Ileum (tissue), 1 donor: ENCODE data around the gene TNFRSF6B.

GRCh38 chr20:63642503-63643135 lies 10.6 kb downstream of the STMN3 start:
- PRO-cap: no peak

DNA sequence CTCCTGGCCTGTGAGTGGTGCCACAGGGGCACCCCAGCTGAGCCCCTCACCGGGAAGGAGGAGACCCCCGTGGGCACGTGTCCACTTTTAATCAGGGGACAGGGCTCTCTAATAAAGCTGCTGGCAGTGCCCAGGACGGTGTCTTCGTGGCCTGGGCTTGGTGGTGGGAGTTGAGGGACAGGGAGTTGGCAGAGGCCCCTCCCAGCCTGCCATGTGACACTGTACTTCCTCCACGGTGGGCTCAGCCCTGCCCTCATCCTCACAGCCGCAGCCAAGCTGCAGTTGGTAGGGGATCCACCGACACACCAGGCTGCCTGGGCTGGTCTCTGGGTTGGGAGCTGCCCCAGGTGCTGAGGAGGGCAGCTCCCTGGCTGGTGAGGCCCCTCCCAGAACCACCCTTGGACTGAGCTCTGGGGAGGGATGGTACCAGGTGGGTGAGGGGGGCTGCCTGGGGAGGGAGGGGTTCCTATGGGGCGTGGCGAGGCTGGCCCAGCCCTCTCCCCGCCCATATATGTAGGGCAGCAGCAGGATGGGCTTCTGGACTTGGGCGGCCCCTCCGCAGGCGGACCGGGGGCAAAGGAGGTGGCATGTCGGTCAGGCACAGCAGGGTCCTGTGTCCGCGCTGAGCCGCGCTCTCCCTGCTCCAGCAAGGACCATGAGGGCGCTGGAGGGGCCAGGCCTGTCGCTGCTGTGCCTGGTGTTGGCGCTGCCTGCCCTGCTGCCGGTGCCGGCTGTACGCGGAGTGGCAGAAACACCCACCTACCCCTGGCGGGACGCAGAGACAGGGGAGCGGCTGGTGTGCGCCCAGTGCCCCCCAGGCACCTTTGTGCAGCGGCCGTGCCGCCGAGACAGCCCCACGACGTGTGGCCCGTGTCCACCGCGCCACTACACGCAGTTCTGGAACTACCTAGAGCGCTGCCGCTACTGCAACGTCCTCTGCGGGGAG lies at the start of gene TNFRSF6B:
Gene TNFRSF6B (plus strand): TSS at position 540 of the 946 bp plus-strand sequence.
- PRO-cap: no peak

- PRO-cap: no peak
These were observed 11.3 kb downstream of the SLC2A4RG start for GRCh38 chr20:63750827-63751348.

GRCh38 chr20:63751507-63751761 lies 11.9 kb downstream of the SLC2A4RG start:
- PRO-cap: no peak

GRCh38 chr20:63774308-63774772 lies 34.8 kb downstream of the SLC2A4RG start:
- PRO-cap: no peak

- PRO-cap: no peak
These were observed 35.7 kb downstream of the SLC2A4RG start for GRCh38 chr20:63774875-63776083.

DNA sequence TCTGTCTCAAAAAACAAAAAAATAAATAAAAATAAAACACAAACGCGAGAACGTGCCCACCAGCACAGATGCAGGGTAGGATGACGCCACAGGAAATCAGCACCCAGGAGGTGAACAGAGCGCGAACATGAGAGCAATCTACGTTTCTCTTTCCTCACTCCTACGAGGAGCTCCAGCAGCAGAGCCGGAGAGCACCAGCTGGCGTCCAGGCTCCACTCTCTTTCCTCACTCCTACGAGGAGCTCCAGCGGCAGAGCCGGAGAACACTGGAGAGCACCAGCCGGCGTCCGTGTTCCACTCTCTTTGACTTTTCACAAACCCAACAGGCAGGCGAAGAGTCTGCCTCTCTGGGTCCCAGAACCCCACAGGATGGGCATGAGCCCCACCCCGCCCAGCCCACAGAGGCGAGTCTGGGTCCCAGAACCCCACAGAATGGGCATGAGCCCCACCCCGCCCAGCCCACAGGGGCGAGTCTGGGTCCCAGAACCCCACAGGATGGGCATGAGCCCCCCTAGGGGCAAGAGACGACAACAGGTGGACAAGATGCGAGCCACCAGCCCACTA lies 20.2 kb downstream of the ZBTB46 start:
- PRO-cap: no peak

- PRO-cap: no peak
These were observed 13.5 kb upstream of the ABHD16B start for GRCh38 chr20:63847438-63848576.

- PRO-cap: no peak
These were observed 5.7 kb upstream of the DNAJC5 start for GRCh38 chr20:63888852-63889905.

DNA sequence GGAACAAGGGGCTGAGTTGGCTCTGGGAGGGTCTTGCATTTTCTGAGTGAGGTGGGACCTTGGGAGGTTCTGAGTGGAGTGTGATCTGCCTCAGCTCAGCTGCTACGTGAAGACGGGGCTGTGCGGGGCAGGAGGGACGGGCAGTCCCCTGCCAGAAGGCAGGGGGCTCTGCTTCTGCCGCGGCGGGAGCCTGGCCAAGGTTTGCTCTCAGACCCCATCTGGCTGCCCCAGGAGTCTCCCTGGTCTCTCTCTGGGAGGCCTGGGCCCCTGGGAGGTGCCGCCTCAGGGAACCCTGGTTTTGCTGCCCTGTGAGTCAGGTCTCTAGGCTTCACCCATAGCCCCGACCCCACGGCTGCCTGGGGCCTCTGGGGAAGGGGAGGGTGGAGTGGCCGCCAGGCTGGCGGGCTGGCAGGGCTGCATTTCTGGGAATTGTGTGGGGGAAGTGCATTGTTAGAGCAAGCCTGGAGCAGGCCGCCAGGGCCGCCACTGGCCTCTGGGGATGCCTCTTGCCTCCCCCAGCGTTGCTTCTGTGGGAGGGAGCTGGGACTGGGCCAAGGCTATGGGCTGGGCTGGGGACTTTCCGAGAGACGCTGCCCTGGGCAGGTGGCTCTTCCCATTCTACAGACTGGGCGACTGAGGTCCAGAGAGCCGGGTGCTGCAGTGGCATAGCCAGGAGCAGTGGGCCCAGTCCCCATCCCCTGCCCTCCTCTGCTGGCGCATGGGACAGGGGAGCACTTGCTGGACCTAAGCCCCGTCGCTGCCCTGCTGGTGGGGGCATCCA lies 6.4 kb upstream of the SOX18 start:
- PRO-cap: no peak

- PRO-cap: no peak
These were observed 5.6 kb downstream of the PCMTD2 start for GRCh38 chr20:64260987-64261670.